ENCODE results near the gene KTN1.

GRCh38 chr14:52723655-52724341 is 6.2 kb upstream of the STYX start:
- PRO-cap = no peak
- RRBS = no CpG with 5 or more reads among the region's 4 CpGs

DNA sequence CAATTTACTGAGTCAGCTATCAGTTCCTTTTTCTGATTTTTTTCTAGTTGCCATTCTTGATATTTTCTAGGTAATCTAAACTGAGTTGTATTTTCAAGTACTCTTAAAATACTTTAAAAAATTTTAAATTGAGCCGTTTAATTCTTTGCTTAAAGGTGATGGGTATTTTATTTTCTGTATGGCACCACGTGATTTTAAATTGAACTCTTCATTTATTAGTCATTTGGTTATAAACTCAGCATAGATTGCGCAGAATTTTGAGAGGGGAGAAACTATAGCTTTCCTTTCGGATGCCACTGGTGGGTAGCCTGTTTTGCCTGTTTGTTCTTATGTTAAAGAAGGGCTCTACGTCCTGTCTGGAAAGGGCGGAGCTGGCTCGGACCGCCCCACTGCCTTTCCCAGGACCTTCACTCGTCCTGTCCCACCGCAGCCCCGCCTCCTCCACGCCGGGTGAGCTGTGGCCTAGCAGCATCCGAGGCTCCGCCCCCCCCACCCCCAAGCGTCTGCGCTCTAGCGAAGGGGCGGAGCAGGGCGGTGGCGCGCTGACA is 367 bp upstream of the STYX start:
- PRO-cap = bidirectional peak, plus-strand start outside the sequence, minus-strand start at position 497 of the sequence
- RRBS = no CpG with 5 or more reads among the region's 22 CpGs

DNA sequence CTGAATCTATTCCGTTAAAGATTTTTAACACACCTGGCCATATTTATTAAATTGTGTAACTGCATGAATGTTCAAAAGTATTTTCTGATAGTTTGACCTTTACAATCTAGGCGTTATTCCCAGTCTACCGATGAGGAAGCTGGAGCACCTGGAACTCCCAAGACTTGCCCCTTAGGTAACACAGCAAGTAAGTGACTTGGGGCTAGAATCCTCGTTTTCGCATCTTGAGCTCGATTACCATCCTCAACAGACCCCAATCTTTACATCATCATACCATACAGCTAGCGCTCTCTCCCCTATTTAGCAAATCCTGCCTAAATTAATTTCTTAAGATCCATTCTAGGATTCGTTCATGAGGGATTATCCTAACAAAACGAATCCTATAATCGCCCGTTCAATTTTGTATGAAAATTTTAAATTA is 990 bp downstream of the GNPNAT1 start:
- PRO-cap = no peak
- RRBS = no CpG with 5 or more reads among the region's 11 CpGs

GRCh38 chr14:52790828-52791124 is 631 bp downstream of the GNPNAT1 start:
- PRO-cap = no peak
- RRBS = no CpG with 5 or more reads among the region's 17 CpGs

DNA sequence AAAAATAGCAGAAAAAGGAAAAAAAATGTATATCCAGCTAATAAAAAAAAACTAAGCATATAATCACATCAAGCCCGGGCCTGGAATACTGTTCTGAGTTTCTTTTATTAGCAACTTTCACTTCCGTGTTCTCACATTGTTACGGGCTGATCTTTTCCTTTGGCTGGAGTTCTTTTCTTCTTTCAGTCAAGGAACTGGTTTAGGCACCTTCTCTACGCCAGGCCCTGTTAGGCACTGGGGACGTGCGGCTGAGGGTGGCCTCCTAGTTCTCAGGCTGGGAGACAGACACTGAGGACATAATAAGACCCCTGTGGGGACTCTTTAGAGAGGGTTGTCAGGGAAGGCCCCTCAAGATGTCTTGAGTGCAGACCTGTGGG is 53.2 kb upstream of the GNPNAT1 start:
- PRO-cap = no peak
- RRBS = no CpG with 5 or more reads among the region's 6 CpGs

DNA sequence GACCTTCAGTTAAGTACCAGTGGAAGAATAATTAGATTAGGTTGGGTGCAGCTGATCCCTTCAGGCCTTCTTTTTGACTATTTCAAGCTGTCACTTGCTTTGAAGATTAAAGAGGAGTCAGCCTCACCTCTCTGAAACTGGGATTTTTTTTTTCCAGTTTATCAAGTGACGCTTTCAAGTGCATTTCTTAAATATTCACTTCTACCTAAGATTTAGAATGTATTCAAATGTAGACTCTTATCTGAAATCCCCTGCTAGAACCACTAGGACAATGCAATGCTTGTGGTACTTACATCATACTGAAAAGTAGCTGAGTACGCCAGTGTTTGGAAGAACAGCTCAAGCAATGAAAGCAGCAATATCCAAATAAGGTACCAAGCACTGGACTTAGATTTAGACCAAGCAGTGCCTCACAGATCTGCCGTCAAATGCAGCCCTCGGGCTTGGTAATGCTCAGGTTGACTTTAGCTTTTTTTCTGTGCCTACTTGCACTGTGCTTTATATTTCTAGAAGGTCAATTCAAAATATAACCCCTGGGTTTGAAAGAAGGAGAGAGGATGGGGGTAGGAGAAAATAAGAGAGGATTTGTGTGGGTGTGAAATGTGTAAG is 3.7 kb upstream of the FERMT2 start:
- PRO-cap = no peak
- RRBS = no CpG with 5 or more reads among the region's 4 CpGs

- PRO-cap = bidirectional peak, plus-strand start at chr14:53151676, minus-strand start at chr14:53151444
- RRBS = under 1% methylated on average over 6 of the region's 33 CpGs
Measured at GRCh38 chr14:53151522-53152277, 1.4 kb downstream of the DDHD1 start.

- PRO-cap = no peak
- RRBS = no CpG with 5 or more reads among the region's 2 CpGs
Measured at GRCh38 chr14:53715289-53715711, 241.3 kb downstream of the BMP4 start.

GRCh38 chr14:54392369-54392652 is 4.5 kb upstream of the CDKN3 start:
- PRO-cap = no peak
- RRBS = no CpG with 5 or more reads among the region's 7 CpGs

- PRO-cap = no peak
- RRBS = no CpG with 5 or more reads among the region's 5 CpGs
Measured at GRCh38 chr14:54571567-54572765, 5.0 kb downstream of the SAMD4A start.

GRCh38 chr14:54577452-54578091 is 10.6 kb downstream of the SAMD4A start:
- PRO-cap = no peak
- RRBS = no CpG with 5 or more reads among the region's 8 CpGs

GRCh38 chr14:54599710-54600541 is 33.0 kb downstream of the SAMD4A start:
- PRO-cap = no peak
- RRBS = no CpG with 5 or more reads among the region's 4 CpGs

GRCh38 chr14:54712323-54713289 is 145.7 kb downstream of the SAMD4A start:
- PRO-cap = no peak
- RRBS = no CpG with 5 or more reads among the region's 7 CpGs

GRCh38 chr14:54772667-54772948 is 130.0 kb downstream of the GCH1 start:
- PRO-cap = bidirectional peak, plus-strand start at chr14:54772840, minus-strand start at chr14:54772560
- RRBS = no CpG with 5 or more reads among the region's 6 CpGs

GRCh38 chr14:54782742-54783325 is 119.8 kb downstream of the GCH1 start:
- PRO-cap = no peak
- RRBS = no CpG with 5 or more reads among the region's 7 CpGs

DNA sequence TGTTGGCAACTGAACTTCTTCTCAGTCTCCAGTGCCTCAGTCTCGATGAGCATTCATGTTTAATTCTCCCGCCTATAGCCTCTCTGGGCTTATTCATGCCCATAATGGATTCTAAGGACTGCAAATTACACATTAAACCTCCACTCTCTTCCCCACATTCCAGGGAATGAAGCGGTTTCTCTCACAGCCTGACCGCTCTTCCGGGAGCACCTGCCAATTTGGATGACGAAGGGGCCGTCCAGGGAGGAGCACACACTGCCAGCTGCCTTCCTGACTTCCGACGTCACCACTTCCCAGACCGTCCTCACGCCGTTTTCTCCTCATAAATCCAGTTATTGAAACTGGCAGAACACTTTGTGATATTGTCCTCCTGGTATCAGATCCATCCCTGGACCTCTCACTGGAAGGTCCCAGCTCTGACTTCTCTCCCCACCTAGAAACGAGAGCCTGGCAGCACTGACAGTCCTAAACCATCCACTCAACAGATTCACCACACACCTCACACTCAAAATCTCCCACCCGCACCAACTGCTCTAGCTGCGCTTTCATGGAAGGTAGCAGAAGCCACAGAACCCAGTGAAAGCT is 87.6 kb downstream of the GCH1 start:
- PRO-cap = no peak
- RRBS = no CpG with 5 or more reads among the region's 15 CpGs

DNA sequence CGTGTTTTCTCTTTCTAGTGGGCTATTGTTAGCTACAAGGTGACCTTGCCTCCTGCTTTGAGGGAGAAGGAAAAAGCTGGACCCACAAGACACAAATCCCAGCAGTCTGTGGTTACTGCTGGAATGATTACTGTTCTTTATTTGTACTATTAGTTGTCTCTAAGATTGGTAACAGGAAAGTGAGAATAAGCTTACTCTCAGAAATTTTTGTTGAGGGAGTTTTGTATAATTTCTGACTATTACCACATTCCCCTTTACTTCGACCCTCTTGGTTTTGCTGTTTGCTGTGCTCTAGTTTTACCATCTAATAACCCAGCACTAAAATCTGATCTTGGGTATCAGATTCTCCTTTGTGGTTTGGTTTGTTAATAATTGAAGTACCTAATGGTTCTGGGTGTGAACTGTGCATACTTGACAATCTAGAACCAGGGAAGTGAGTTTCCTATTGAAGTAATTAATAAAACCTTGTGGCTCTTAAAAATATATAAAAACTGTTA is 61.9 kb downstream of the FBXO34 start:
- PRO-cap = no peak
- RRBS = no CpG with 5 or more reads among the region's 2 CpGs

GRCh38 chr14:55333577-55334569 is 62.7 kb downstream of the FBXO34 start:
- PRO-cap = no peak
- RRBS = no CpG with 5 or more reads among the region's 6 CpGs

DNA sequence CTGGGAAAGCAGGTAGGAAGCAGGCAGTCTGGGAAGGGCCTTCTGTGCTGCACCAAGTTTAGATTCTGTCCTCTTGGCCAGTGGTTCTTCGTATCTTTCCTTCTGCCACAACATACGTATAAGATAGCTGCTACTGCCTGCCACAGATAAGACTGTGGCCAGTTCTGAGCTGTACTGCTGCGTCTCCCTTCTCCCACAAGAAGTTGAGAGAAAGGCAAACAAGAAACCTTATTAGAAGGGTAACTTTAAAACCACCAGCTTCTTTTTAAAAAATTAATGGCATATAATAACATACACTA is 27.8 kb downstream of the ATG14 start:
- PRO-cap = no peak
- RRBS = no CpG with 5 or more reads among the region's 3 CpGs

- PRO-cap = bidirectional peak, plus-strand start at chr14:55579920, minus-strand start at chr14:55579824; bidirectional peak, plus-strand start at chr14:55580260, minus-strand start at chr14:55580110
- RRBS = 1% methylated on average over 26 of the region's 131 CpGs
Measured at GRCh38 chr14:55579652-55580681, at the start of gene KTN1. TSS of gene KTN1 (plus strand) at chr14:55580207.

Data from MCF 10A (cell line).